ENCODE measurements around a stretch of chr4.

GRCh38 chr4:39770884-39771295 is 73.0 kb downstream of the UBE2K start:
- PRO-cap = no peak

DNA sequence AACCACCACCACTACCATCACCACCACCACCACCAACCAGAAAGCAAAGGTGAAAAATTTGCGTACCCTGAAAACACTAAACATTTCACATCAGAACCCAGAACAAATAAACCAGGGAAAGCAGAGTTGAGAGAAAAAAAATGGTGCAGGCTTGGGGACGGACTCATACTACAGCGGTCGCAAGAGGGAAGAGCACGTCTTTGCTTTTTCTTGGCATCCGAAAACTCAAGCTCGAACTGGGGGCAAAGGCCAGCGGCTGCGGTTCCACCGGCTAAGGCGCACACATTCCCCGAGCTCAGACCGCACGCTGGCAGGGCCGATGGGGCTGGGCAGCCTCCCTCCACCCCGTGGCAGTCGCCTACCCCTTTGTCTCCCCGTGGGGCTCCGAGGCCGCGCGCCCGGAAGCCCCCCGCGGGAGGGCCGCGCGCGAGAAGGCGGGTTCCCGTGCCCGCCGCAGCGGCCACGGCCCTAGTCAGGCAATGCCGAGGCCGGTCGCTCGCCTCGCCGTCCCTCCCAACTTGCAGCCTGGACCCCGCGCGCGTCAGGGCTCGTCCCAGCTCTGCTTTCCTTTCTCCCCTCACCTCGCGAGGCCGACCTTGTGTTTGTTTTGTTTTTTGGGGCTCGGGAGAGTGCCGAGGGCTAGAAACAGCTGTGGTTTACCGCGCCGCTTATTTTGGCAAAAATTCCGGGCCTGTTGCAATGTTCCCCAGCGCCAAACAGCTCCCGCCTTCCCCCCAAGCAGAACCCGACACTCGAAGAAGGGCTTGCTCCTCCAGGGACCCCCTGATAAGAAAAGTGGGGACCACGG is 739 bp upstream of the N4BP2 start:
- PRO-cap = bidirectional peak, plus-strand start at position 166 of the sequence, minus-strand start at position 172 of the sequence; bidirectional peak, plus-strand start at position 298 of the sequence, minus-strand start at position 227 of the sequence; bidirectional peak, plus-strand start at position 471 of the sequence, minus-strand start at position 368 of the sequence

GRCh38 chr4:40058696-40059199 is 2.1 kb downstream of the N4BP2 start:
- PRO-cap = no peak

DNA sequence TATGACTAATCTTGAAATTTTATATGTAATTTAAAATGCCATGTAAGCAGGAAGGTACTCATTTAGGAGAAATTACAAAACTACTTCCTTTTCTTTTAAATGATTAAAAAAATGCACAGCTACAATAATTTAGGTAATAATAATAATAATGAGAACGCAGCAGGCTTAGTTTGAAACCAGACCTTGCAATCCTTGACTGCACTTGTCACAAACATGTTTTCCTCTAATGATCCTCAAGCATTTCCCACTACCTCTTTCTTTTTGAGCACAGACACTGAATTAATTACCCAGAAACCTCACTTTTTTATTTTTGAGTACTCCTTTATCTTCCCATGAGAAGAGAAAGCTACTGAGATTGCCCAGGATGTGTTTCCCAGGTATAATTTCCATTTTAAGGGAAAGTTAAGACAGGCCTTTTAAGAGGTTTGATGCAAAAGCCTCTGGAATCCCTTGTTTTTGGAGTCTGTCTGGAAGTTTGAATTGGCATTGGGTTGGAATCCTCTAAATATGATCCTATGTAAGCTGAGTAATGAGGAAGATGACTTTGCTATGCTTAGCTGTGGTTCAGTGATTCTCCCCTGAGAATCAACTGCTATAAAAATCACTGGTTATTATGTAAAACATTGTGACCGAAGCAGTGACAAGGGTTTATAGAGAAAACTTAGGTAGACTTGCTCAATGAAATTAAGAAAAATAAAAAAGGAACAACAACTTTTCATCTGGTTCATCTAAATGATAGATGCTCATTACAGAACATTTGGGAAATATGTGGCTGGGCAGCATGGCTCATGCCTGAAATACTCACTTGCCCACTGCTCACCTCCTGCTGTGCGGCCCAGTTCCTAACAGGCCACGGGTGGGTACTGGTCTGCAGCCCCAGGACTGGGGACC is 10.9 kb upstream of the RHOH start:
- PRO-cap = no peak

DNA sequence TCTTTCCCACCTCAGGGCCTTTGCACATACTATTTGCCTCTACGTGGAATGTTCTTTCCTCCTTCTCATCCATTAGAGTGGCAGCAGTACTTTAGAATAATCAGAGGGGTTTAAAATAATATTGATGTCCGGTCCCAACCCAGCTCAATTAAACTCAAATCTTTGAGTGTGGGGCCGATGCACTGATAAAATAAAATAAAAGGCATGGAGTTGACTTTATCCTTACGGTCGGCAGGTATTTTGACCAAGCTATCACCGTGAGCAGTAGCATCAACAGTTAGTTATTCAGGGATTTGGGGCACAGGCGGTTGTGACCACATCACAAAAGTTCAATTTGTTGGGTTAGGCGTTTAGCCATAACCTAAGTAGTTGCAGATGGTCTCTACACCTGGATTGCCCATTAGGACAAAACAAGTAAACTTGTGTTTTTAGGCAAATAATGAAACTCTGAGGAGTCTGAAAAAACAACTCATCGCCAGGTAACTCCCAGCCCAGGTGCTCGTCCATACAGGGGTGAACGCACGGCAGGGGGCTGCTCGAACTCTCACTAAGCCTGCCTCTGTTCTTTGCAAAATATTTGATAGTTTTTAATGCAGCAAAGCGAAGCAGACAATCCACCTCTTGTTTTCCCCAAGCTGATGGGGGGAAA is 720 bp upstream of the RHOH start:
- PRO-cap = no peak

- PRO-cap = no peak
These were observed 3.4 kb downstream of the RHOH start for GRCh38 chr4:40199892-40200938.

DNA sequence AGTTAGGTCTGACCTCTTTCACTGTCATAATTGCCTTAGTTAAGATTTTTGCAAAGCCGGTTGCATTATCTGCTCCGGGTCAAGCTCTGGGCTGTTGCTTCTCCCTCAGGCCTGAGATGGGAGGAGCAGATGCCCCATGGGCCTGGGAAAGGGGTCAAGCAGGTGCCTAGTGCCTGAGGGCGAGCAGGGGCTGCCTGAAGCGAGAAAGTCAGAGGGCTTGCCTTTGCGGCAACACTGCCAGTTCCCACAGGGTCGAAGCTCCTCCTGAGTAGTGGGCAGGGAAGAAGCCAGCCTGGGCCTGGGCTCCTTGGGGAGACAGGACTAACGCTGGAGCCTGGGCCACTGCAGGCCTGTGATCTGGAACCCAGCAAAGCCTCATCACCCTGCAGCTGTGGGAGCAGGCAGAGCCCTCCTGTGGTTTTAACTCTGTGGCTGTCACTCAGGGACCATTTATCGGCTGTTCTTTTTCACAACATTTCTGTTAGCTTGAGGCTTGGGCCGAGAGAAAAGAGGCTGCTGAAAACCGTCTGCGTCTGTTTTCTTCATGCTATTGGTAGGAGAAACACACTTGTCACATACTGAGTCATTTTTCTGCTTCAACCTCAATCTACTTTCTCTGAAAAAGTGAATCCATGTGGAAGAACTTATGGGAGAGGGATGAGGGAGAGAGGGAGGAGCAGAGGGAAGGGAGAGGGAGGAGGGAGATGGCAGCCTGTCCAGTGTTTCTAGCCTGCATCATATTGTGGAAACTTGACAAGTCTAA is 68.3 kb downstream of the RHOH start:
- PRO-cap = no peak

DNA sequence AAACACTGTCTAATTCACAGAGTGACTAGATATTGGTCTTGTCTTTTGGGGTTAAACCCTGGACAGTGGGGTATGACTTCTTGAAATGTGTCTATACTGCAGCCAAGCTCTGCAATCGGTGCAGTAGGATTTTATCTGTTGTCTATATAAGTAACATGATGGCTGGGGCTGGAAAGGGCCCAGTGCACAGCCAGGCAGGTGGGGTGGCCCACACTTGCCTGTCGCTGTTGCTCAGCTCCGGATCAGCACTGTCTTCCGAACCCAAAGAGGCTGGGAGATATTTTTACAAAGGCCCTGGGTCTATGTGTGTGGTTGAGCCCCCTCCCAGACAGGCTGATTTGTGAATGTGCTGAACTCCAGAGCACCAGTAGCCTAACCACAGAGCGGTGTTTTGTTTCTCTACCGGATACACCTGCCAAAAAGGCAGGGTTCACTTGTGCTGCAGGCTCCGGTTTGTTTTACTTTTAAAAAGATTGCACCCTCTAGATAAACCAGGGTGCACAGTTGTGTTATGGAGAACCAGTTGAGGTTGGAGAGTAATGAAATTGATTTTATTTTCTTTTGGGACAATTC is 33.5 kb upstream of the CHRNA9 start:
- PRO-cap = no peak

GRCh38 chr4:40473865-40474592 is 138.9 kb downstream of the CHRNA9 start:
- PRO-cap = no peak

- PRO-cap = no peak
These were observed 138.9 kb downstream of the RBM47 start for GRCh38 chr4:40490681-40491221.

DNA sequence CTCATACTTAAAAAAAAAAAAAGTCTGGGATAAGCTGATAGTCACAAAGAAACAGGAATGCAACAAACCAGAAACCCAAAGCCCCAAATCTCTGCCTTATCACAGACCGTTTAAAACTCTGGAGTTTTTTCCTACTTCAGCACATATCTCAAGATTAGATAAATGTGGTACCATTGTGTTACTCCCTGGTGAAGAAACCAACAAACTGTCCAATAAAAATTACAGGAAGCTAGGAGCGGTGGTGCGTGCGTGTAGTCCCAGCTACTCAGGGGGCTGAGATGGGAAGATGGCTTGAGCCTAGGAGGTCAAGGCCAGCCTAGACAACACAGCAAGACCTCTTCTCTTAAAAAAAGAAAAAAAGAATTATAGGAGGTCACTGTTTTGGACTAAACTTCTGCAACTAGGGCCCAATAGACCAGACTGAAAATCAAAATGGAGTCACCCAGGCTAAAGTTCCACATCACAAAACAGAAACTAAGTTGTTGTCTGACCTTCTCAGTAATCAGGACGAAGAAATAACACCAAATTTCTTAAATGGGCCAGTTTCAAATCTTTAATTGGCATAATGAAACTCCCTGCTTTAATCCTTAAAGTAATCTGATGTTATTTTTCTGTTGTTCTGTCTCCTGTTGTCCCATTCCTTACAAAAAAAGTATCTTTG is 51.9 kb downstream of the RBM47 start:
- PRO-cap = no peak

GRCh38 chr4:40841943-40842521 is 92.3 kb downstream of the NSUN7 start:
- PRO-cap = no peak

DNA sequence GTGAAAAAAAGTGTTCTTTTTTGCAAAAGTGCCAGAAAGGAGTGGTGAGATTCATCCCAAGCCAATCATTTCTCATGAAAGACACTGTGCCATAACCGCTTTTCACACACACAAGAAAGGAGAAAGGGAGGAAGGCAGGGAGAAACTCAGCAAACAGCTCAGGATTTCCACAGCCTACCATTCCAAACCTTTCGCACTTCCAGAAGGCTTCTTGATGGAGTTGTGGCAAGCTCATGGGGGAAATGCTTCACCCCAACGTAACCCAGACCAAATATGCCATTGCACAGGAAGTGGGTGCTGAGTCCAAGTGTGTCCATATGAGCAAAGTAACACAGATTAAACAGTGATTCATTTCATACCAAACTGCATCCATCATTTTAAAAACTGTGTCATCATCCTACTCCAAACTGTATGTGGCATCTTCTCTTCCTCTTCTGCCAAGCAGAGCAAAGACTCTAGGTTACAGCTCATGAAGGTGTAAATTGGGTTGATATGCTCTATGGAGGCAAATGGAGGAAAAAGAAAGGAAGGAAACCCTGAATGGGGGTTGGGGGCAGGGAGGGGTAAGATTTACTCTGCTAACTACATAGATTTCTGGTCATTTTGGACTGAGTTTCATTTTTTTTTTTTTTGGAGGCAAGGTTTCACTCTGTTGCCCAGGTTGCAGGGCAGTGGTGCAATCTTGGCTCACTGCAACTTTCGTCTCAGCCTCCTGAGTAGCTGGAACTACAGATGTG is 223.8 kb downstream of the APBB2 start:
- PRO-cap = no peak

DNA sequence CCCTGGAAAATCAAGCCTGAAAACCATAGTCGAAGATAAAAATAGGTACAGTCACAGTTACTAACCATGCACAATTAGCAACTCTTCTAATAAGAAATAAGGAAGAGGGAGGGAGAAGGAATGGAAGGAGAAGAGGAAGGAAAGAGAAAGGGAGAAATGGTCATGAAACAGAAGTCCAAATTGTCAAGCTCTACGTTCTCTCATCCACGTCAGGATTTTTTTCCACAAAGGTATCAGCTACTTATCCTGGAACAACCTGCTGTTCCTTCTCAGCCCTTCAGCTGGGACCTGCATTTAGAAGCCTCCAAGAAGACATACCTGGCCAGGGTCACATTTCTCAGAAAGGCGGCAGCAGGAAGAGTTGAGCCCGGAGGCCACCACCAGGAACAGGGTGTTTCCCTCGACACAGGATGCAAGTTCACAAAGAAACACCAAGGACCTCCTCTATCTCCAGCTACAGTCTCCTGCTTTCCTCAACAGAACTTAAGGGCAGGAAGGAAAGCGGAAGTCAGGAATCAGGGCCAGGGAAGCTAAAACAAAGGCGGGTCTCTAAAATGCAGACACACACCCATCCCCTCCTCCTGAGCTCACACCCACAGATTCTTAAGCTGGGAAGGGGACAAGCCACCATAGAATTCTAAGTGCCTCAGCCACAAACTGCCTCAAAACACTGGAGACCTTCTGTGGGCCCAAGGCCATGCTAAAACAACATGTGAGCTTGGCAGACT is 163.6 kb downstream of the APBB2 start:
- PRO-cap = no peak

DNA sequence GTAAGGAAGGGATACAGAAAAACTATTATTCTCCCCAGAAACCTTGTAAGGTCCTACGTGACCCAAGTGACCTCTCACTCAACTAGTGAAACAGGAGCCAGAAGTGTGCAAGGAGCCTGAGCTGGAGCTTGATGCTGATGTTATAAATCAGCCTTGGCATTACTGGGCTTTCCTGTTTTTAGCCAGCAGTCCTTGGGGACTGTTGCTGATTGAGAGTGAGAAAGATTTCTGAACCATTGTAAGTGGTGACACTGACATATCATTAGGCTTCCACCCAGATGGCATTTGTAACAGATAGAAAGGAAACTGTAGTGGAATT is 100.8 kb upstream of the LIMCH1 start:
- PRO-cap = no peak

DNA sequence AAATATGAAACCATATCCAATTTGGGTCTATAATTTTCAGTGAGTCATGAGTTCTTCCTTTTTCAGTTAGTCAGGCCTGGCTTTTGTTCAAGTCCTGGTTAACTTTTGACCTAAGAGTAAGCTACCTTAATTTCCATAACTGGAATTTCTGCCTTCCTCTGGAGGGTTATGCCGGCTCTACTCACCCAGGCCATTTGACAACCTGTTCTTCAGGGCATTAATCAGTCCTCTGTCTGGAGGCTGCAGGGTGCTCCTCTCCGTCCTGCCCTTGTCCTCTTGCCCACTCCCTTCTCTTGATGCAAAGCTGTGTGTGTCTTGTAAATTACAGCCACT is 73.9 kb downstream of the LIMCH1 start:
- PRO-cap = no peak

DNA sequence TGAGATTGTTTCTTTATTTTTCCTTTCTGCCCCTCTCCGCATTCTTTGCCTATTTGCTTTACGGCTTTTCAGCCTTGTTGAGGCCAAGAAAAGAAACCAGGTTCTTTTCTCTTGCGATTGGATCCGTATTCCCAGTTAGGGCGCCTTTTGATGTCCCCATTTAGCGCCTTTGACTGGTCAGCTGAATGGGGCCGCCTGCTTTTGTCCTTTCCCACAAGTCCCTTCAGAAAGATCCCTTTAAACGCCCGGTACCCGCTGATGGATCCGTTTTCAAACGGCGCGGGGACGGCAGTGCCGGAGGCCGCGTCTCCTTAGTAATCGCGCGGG is 54.0 kb upstream of the TMEM33 start:
- PRO-cap = no peak

GRCh38 chr4:42043085-42043779 is 52.9 kb downstream of the SLC30A9 start:
- PRO-cap = no peak

- PRO-cap = no peak
These were observed 18.0 kb downstream of the ATP8A1 start for GRCh38 chr4:42638797-42639361.

- PRO-cap = no peak
These were observed 767.6 kb downstream of the GRXCR1 start for GRCh38 chr4:43660127-43660441.

Data from type B pancreatic cell (in vitro differentiated cells).